ENCODE data around the genes POGZ, CGN, LINGO4, S100A11, CRCT1 and LCE3A.

GRCh38 chr1:151347676-151347843, 508 bp upstream of the RFX5 start:
- RRBS = no CpG with 5 or more reads among the region's 1 CpG

GRCh38 chr1:151364722-151365419, 7.6 kb downstream of the SELENBP1 start:
- RRBS = no CpG with 5 or more reads among the region's 7 CpGs

- RRBS = no CpG with 5 or more reads among the region's 17 CpGs
Observed at GRCh38 chr1:151368036-151369122, 4.1 kb downstream of the SELENBP1 start.

- RRBS = under 1% methylated on average over 19 of the region's 53 CpGs
Observed at GRCh38 chr1:151459024-151459744, at the start of gene POGZ. POGZ (minus strand) TSS chr1:151459494.

- RRBS = no CpG with 5 or more reads among the region's 1 CpG
Observed at GRCh38 chr1:151494639-151495282, 16.4 kb upstream of the CGN start.

GRCh38 chr1:151511355-151512234, at the start of gene CGN:
CGN (plus strand) TSS chr1:151511387.
- RRBS = 5% methylated on average over 10 of the region's 48 CpGs

DNA sequence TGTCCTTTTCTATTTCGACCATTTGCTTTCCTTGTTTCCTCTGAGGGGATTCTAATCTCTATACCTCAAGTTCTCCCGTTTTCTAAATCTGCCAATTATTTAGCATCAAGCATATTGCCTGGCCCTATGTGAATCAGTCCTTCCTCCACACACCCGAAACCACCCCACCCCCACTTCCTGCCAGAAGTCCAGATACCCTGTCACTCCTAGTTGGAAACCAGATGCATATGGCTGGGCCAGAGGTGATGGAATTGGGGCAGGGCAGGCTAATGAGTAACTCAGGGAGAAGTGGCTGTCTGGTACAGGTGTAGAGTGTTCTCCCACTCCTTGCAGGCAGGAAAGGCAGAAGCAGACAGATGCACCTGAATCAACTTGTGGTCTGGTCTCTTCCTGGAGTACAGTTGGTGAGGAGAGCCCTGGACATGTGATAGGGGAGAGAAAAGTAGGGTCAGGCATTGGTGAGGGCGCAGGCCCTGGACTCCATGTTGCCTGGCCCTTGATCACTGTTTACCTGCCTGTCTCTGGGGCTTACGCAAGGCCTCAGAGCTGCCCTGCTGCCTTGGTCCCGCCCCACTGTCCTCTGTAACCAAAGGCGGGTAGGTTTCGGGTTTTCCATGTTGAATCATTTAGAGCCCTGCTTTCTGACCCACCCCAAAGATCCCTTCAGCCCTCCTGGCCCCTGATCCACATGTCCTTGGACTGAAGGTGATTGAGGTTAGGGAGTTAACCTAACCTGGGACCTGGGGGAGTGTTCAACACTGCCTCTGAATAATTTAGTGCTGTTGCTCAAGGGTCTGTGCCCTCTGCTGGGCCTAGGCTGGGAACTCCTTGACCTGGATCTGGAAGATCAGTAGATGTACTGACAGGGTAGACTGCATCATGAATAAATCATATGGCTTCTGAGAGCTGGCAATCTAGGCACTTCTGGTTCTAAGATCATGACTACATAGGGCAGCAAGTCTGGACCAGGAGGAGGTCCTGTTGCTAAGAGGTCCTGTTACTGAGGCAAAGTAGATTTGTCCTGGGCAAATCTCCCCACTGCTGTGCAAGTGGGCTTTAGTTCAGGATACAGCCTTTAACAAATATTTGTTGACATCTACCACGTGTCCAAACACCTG, 2.7 kb downstream of the CGN start:
- RRBS = no CpG with 5 or more reads among the region's 9 CpGs

DNA sequence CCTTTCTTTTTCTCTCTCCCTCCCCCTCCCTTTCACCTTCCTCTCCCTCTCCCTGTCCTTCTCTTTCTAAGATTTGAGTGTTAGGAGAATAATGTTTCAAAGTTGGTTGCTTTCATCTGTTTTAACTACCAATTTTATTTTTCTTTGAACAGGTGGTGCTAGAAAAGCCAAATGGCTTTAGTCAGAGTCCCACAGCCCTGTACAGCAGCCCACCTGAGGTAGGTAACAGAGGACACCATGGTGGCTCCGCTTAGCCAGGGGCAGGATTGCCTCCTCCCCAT, 25.8 kb downstream of the TUFT1 start:
- RRBS = no CpG with 5 or more reads among the region's 1 CpG

DNA sequence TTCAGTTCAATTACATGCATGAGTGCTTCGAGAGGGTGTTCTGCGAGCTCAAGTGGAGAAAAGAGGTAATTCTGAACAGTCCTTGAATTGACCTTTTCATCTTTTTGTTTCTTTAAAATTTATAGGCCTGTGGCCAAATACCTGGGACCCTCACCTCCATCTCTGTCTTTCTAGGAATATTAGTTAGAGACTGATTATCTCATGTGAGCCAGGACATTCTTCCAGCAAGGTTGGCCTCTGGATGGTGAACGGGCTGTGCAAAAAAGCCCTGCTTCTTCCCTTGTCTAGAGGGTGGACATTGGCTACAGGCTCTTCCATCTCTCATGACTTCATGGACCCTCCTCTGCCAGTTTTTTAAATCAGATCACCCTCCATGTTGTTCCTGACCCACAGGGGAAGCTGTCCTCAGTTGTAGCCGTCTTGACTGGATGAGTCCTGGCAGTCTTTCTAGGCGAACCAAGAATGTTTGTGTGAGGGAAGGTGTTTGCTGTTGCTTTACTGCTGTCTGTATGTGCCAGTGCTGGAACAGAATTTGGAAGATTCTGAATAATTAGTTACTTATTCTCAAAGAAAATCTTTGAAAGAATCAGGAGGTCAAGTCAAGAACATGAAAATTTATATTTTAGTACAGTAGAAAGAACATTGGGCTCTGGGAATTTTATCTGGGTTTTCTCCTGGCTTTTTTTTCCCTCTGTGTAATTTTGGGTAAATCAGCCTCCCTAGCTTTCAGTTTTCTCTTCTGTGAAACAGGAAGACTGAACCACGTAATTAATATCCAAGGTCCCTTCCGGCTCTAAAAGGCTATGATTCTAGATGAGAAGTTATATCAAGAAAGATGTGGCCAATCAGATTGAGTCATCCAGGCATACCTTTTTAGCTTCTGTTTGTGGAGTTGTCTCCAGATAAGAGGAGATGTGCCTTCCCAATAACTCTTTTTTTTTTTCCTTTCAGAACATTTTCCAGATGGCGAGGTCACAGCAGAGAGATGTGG, 22.9 kb downstream of the CELF3 start:
- RRBS = no CpG with 5 or more reads among the region's 8 CpGs

DNA sequence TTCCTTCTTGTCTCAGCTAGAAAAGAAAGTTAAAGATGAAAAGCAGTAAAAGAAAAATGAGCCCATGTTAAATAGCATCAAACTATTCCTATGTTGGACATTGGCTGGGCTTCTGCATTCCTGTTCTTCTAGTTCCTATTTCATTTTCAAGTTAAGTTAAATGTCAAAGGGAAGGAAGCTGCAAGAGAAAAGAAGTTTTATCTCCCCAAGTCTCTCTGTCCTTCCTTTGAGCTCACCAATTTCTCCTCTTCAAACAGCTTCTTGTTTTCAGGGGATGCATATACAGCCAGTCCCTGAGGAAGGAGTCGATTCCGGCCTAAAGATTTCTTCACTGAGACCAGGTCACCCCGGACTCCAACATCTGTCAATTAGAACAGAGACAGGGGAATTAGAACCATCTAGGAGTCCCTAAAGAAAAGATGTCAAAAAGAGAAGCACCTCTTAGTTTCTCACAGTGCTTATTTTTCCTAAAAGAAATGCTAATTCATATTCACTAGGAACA, 1.1 kb downstream of the MRPL9 start:
- RRBS = no CpG with 5 or more reads among the region's 3 CpGs

- RRBS = no CpG with 5 or more reads among the region's 8 CpGs
Observed at GRCh38 chr1:151805196-151805686, at the start of gene LINGO4. LINGO4 (minus strand) TSS chr1:151805419.

GRCh38 chr1:151851694-151852470, 1.6 kb downstream of the THEM5 start:
- RRBS = no CpG with 5 or more reads among the region's 14 CpGs

GRCh38 chr1:151897905-151898128, 11.5 kb downstream of the THEM4 start:
- RRBS = no CpG with 5 or more reads among the region's 3 CpGs

- RRBS = no CpG with 5 or more reads among the region's 3 CpGs
Observed at GRCh38 chr1:151991424-151992086, 2.1 kb downstream of the S100A10 start.

DNA sequence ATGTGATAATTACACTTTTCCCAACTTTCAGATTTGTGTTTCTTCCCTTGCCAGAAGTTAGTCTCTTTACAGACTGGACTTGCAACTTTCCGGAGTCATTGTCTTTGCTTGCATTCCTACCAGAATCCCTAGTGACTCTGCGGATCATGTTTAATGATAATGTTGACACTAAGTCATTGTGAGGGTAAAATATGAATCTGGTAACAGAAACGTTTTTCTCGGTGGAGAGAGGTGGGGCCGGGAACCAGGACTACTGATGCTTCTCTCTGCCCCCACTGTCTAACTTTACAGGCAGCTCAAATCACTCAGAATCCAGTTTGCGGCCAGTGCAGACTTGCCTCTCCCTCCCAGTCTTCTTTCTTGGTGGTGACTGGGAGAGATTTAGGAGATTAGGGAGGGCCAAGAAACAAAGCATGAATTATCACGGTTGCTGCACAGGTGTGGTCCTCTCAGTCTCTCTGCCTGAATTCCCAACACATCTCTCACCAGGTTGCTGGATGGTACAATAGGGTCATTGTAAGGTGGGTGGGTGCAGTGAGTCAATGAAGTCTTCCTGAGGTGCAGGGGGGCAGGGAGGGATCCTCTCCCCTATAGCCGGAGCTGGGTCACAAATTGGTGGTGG, 12.7 kb downstream of the S100A11 start:
- RRBS = no CpG with 5 or more reads among the region's 8 CpGs

GRCh38 chr1:152036229-152037281, at the start of gene S100A11:
S100A11 (minus strand) TSS chr1:152037004.
- RRBS = 25% methylated on average over 15 of the region's 55 CpGs

DNA sequence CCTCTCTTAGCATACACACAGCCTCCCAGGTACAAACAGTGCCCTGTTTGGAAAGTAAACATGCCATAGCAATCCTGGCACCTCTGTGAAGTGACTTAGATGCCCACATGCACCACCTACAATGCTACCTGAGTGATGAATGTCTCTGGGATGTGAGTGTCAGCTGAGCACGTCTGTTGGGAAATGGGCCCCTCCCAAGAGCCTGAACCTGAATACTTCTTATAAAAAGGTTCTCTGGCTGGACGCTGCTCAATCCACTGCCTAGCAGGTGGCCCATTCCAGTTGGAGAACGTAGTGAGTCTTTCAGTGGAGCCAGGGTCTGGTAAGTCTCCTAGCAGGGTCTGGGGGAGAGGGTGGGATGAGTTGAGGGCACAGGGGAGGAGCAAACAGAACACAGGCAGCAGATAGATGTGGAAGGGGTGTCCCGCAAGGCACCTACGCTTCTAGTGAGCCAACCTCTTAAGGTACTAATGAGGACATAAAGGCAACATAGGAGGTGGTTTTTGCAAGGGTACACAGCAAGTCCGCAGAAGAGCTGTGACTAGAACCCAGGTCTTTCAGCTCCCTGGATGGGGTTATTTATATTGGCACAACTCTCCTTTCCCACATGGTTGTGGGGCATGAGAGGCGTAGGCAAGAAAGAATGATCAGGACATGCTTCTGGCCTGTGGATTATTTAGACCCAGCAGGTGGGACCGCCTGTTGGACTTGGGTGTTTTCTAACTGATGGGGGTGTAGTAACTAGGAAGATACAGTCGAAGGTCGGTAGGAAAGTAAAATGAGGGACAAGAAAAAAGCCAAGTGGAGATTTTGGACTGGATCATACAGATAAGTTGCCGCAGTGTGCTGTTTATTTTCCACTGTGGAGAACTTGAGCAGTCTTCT, at the start of gene CRCT1:
CRCT1 (plus strand) TSS at position 252 of the 885 bp plus-strand sequence.
- RRBS = no CpG with 5 or more reads among the region's 11 CpGs

GRCh38 chr1:152623038-152623326, at the start of gene LCE3A:
LCE3A (minus strand) TSS chr1:152623103.
- RRBS = 2% methylated on average over 1 of the region's 5 CpGs

DNA sequence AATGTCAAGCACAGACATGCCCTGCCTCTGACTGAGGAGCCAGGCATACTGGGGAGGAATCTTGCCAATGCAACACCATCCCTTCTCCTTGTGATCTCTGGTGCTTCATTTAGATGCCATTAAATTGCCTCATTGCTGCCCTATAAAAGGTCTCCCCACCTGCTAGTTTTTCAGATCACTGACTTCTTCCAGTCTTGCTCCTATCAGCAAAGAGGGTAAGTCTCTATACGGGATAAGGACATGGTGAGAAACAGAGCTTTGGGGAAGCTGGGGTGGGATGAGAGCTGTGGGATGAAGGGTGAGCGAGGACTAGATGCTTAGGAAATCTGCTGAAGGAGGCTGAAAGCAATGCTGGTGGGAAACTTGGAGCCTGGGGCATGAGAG, 909 bp upstream of the C1orf68 start:
- RRBS = no CpG with 5 or more reads among the region's 2 CpGs

GRCh38 chr1:152947238-152947758, 292 bp downstream of the SPRR5 start:
- RRBS = no CpG with 5 or more reads among the region's 2 CpGs

All from SK-N-MC (cell line).